ENCODE measurements around a stretch of chr4.

- CAGE, long polyA plus RNA: no peak
- RRBS: no CpG with 5 or more reads among the region's 3 CpGs
These were observed 3.8 kb downstream of the BMP2K start for GRCh38 chr4:78779820-78780514.

- CAGE, long polyA plus RNA: no peak
- RRBS: no CpG with 5 or more reads among the region's 5 CpGs
These were observed 25.5 kb downstream of the BMP2K start for GRCh38 chr4:78801360-78802251.

DNA sequence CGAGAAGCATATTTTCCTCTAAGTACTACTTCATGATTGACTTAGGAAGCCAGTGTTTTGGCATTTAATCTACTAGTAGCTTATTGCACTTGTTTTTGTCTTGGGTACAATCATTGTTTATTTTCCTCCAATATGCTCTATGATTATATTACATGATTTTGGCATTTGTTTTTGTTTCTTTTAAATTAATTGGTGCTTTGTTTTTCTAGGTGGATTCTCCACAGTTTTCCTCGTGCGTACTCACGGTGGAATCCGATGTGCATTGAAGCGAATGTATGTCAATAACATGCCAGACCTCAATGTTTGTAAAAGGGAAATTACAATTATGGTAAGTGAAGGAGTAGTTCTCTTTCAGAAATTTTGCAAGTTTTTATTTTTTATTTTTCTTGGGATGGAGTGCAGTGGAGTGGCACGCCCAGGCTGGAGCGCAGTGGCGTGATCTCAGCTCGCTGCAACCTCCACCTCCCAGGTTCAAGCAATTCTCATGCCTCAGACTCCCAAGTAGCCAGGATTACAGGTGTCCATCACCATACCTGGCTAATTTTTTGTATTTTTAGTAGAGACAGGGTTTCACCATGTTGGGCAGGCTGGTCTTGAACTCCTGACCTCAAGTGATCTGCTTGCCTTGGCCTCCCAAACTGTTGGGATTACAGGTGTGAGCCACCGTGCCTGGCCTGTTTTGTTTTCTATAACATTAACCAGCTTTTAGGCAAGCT is 49.8 kb downstream of the BMP2K start:
- CAGE, long polyA plus RNA: no peak
- RRBS: no CpG with 5 or more reads among the region's 11 CpGs

DNA sequence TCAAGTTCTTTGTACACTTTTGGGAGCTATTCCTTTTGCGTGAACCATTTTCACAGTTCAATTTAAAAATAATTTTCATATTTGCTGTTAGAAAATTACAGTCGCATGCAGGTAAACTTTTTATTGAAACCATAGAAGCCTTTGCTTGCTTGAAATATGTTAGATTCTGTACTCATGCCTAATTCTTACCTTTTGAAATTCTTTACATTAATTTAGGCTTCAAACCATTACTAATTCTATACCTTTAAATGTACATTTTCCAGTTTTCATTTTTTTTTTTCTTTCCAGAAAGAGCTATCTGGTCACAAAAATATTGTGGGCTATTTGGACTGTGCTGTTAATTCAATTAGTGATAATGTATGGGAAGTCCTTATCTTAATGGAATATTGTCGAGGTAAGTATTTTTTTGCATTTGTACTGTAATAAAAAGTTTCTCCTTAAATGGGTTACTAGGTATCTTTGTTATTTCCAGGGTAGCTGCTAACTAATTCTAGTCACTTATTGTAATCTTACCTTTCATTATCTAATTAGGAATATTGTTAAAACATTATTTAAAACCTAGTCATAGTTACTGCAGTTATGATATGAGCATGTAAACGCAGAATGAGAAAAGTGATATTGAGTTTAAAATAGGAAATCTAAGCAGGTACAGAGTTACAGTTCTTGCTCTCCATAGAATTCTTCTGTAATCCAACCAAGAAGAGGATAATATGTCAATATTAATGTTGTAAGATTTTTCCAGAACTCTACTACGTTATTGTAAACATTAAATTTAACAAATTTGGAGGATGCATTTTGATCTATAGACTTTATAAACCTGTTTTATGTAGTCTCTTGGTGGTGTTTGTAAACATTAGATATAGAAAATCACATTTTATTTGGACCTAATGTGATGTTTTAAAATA is 57.4 kb downstream of the BMP2K start:
- CAGE, long polyA plus RNA: no peak
- RRBS: no CpG with 5 or more reads among the region's 5 CpGs

DNA sequence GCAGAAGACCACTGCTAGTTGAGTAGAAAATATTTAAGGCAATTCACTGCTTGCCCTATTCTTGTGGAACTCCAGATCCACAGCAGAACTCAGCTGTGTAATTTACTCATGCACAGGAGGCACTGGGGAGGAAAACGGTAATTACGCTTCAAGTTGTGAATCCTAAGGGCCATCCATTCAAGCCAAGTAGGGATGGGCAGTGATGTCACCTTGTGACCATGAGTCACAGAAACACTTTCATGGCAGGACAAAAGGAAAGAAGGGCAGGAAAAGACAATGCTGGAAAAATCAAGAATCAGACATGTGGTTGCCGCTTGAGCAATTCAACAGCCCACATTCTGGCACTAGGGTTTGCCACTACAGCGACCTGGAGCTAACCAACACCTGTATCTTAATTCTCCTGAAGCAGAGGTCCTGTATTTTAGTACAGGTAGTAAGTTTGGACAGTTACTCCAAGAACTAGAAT is 1.4 kb downstream of the PAQR3 start:
- CAGE, long polyA plus RNA: no peak
- RRBS: no CpG with 5 or more reads among the region's 4 CpGs

DNA sequence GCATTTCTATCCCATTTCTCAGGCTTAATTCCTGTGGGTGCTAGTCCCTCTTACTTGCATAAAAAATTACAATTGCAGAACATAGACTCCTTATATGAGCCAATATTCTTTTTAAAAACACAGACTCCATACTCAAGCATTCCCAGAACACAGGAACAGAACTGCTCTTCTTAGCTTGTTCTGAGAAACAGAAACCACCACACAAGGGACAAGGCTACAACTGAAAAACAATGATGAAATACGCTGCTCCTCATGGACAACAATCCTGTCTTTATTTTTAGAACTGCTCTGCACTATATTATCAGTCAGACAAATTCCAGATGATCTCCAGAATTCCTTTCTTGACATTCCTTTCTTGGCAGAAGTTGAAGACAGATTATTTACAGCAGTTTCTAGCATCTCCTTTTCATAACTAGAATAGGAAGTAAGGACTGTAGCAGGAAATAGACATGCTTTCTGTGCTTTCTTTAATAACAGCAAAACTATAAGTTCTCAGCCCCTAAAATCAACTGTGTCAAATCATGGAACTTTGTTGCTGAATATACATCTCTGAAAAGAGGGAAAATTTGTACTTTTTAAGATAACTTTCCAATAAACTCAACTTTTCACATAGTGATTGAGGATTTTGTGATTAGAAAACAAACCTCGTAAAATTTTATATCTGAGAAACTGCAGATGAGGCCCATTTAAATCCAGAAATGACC is 36.0 kb downstream of the ANTXR2 start:
- CAGE, long polyA plus RNA: no peak
- RRBS: no CpG with 5 or more reads among the region's 2 CpGs

DNA sequence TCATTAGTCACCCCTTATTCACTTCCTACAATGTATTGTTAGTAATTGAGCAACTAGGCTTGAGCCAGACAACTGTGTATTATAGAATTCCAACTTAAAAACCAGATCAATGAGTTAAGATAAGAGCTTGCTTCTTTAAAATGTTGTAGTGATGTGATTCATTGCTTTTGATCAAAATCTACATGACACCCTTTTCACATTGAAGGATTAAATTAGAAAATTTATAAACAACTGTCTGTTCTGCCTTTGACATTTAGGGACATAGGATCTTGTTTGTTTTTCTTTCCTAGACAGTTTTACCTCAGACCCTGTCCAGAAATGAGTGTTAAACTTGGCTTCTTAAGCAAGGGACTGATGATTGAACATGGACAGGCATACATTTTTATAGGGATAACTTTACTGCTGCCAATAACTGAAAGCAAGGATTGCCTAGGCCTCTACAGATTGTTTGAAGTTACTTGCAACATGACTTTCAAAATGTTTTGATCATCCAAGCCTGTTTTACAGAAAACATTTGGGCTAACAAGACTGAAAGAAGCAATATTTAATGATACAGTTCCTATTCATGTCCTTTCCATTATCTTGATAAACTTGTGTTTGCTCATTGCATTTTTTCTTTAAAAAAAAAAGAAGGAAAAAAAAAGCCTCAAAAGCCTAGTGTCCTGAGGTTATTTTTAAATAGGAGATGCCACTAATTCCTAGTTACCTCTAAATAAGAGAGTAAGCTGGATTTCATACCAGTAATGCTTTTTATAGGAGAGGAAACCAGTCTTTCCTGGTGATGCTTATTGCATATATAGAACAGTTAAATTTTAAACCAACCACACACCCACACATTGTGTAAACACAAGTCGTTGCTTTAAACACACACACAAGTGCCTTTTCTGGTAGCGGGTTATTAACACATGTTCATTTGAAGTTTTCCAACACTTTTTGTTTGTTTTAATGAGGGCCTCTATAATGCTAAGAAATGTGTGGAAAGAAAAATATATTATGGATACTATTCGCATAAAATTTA is 2.5 kb downstream of the ANTXR2 start:
- CAGE, long polyA plus RNA: no peak
- RRBS: no CpG with 5 or more reads among the region's 3 CpGs

DNA sequence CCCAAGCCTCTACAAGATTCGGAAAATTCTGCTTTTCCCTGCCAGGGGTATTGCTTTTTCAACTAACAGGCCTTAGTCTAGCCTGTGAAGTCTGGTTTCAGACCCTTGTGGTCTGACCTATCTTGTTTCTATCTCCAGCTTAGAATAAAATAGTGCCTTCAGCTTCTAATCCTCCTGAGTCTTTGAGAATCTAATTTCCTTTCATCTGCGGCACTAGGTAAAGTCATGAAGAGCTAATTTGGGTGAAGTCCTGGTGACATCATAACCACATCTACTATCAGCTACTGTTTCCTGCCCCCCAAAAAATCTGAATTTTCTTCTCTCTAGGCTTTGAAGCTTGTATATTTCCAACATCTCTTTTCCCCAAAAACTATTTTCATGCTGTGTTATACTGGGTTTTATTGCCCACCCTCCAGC is 52.8 kb upstream of the ANTXR2 start:
- CAGE, long polyA plus RNA: no peak
- RRBS: no CpG with 5 or more reads among the region's 2 CpGs

DNA sequence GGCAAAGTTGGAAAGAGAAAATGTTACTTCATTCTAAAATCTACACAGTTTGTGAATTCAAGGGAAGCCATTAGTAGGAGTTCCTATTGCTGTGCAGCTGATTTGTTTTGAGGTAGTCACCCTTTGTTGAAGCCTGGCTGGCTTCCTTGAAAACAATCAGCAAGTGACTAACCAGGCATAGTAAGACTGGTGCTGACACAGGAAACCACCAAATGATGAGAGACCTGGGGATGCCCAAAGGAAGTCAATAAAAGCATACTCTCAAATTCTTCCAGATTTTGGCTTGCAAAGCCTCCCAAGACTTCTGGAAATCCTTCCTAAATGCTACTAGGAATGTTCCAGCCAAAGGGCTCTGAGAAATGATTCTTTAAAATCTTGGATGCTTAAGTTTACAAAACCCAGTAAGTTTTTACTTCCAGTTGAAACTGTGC is 23.9 kb upstream of the PRDM8 start:
- CAGE, long polyA plus RNA: no peak

- CAGE, long polyA plus RNA: no peak
- RRBS: no CpG with 5 or more reads among the region's 37 CpGs
These were observed 903 bp upstream of the FGF5 start for GRCh38 chr4:80265362-80266159.

DNA sequence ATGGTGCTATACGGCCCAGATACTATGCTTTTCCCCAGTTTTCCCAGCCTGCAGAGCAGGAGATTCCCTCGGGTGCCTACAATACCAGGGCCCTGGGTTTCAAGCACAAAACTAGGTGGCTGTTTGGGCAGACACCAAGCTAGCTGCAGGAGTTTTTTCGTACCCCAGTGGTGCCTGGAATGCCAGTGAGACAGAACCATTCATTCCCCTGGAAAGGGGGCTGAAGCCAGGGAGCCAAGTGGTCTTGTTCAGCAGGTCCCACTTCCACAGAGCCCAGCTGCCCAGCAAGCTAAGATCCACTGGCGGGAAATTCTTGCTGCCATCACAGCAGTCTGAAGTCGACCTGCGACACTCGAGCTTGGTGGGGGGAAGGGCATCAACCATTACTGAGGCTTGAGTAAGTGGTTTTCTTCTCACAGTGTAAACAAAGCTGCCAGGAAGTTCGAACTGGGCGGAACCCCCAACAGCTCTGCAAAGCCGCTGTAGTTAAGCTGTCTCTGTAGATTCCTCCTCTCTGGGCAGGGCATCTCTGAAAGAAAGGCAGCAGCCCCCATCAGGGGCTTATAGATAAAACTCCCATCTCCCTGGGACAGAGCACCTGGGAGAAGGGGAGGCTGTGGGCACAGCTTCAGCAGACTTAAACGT is 104.1 kb downstream of the CFAP299 start:
- CAGE, long polyA plus RNA: no peak
- RRBS: no CpG with 5 or more reads among the region's 11 CpGs

GRCh38 chr4:81031510-81031757 is 926 bp downstream of the BMP3 start:
- CAGE, long polyA plus RNA: no peak
- RRBS: no CpG with 5 or more reads among the region's 19 CpGs

GRCh38 chr4:81622105-81622525 is 150.4 kb upstream of the RASGEF1B start:
- CAGE, long polyA plus RNA: no peak
- RRBS: no CpG with 5 or more reads among the region's 3 CpGs

- CAGE, long polyA plus RNA: no peak
- RRBS: no CpG with 5 or more reads among the region's 7 CpGs
These were observed 196.6 kb upstream of the RASGEF1B start for GRCh38 chr4:81668229-81668718.

DNA sequence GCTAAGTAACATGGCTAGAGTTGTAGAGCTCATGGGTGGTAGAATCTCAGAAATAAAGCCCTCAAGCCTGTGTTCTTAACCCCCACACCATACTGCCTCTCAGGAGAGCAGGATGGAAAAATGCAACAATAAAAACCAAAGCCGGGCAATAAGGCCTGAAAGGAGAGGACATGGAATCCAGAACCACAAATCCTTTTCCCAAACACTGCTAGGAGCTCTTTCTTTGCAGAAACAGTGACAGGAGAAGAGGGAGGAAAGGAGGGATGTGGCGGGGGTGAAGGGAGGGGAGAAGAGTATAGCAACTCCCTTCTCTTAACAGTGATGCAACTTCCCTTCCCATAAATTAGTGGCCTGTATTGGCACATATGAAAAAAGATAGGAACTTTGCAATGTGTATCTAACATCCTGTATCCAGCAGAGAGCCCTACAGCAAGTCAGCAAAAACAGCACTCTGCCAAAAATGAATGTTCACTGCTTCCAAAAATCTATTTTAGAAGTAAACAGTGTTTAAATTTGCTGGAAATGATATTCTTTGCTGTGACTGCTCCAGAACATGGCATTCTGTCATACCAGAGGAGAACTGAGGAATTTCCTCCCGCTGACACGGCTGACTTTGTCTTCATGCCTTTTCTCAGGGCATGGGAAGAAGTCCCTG is 343.2 kb upstream of the RASGEF1B start:
- CAGE, long polyA plus RNA: no peak
- RRBS: no CpG with 5 or more reads among the region's 4 CpGs

GRCh38 chr4:82371224-82371805 is 2.5 kb downstream of the HNRNPD start:
- CAGE, long polyA plus RNA: no peak
- RRBS: no CpG with 5 or more reads among the region's 10 CpGs

GRCh38 chr4:82421849-82422183 is 8.4 kb downstream of the HNRNPDL start:
- CAGE, long polyA plus RNA: no peak
- RRBS: no CpG with 5 or more reads among the region's 7 CpGs

DNA sequence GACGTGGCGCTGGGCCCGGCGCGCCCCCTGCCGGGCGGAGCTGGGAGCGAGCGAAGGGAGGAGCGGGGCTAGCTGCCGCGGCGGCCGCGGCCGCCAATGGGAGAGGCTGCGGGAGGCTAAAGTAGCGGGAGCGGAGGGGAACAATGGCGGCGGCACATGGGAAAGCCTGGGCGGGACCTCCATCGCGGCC is 859 bp downstream of the HNRNPDL start:
- CAGE, long polyA plus RNA: no peak
- RRBS: 1% methylated on average over 3 of the region's 24 CpGs

DNA sequence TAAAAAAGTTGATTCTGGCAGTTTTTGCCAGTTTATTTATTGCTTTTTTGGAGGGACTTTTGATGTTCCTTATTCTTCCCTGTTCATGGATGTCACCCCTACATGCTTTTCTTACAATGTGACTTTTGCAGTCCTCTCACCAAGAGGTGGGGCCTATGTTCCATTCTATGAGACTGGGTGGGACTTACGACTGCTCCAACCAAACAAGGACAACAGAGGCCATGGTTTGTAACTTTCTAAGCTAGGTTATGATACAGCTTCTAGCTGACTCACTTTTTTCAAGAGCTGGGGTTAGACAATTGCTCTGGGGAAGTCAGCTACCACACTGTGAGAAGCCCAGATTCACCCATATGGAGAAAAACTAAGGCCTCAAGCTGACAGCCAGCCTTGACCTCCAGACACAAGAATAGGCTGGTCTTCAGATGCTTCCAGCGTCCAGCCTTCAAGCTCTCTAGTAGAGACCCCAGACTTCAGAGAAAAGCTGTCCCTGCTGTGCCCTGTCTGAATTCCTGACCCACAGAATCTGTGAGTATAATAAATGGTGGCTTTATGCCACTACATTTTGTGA is 39.5 kb downstream of the ENOPH1 start:
- CAGE, long polyA plus RNA: no peak
- RRBS: no CpG with 5 or more reads among the region's 2 CpGs

- CAGE, long polyA plus RNA: no peak
- RRBS: no CpG with 5 or more reads among the region's 1 CpG
These were observed 4.8 kb upstream of the THAP9 start for GRCh38 chr4:82895692-82896246.